Bile duct (tissue), 1 donor: ENCODE data around the genes TAS2R9, PRH1 and PRB4.

DNA sequence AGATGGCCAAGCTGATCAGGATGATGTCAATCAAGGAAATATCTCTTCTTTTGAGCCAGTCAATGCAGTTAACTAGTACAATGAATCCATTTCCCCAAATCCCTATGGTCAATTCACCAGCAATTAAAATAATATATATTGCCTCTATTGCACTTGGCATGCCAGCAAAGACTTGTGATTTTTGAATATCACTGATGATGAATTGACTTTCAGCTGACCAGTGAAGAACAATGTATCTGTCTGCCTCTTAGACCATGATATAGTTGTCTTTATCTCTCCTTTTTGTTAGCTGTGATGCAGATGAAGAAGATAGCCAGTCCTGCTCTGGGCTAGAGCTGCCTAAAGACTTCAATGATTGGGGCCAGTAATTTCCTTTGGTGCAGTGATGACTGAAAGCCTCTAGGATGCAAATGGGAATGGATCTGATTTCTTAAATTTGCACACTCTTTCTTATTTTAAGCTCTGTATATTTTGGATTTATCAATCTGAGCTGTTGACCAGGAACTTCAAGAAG, at the start of gene TAS2R9:
Gene TAS2R9, minus strand, starts transcription at position 253 of the 514 bp plus-strand sequence.
- PRO-cap: no peak

DNA sequence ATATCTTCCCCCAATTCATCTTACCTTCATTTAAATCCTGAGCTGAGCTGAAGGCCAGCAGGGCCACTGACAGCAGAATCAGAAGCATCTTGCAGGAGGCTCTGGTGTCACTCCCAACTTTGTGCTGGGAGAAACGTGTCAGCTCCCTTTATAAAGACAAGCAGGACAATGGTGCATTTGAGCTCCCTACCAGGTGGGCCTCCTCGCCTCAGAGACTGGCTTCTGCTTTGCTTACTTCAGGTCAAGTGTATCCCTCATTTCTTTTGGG, at the start of gene PRH1:
Gene PRH1, minus strand, starts transcription at position 126 of the 268 bp plus-strand sequence.
- PRO-cap: no peak

- PRO-cap: no peak
Observed at GRCh38 chr12:11151167-11151618, 16.7 kb upstream of the TAS2R30 start.

DNA sequence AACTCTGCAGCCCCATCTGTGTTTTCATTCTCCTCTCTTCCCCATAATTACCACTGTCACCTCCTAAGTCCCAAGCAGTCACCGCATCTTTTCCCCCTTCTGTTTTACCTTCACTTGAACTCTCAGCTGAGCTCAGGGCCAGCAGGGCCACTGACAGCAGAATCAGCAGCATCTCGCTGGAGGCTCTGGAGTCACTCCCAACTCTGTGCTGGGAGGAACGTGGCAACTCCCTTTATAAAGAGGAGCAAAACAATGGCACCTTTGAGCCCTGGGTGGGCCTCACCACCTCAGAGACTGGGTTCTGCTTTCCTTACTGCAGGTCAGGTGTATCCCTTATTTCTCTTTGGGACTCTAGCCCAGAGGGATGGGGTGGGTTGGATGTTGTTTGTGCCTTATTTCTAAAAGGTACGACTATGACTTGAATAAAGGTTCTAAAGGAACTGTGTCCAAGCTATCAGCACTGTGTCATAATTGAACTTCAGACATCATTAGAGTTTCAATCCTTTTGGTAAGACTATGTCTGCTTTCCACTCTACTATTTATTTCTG, at the start of gene PRB4:
Gene PRB4, minus strand, starts transcription at position 210 of the 548 bp plus-strand sequence.
- PRO-cap: no peak

DNA sequence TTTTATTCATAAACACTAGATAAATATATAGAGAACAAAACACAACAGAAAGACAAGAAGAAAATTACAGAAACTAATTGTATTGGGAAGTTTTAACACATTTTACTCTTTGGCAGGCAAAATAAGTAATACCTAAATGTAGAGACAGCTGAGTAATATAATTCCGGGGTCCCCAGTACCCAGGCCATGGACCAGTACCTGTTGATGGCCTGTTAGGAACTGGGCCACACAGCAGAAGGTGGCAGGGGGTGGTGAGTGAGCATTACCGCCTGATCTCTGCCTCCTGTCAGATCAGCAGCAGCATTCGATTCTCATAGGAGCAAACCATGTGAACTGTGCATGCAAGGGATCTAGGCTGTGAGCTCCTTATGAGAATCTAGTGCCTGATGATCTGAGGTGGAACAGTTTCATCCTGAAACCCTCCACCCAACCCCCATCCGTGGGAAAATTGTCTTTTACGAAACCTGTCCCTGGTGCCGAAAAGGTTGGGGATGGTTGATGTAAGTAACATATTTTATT, 84.3 kb upstream of the ETV6 start:
- PRO-cap: no peak

DNA sequence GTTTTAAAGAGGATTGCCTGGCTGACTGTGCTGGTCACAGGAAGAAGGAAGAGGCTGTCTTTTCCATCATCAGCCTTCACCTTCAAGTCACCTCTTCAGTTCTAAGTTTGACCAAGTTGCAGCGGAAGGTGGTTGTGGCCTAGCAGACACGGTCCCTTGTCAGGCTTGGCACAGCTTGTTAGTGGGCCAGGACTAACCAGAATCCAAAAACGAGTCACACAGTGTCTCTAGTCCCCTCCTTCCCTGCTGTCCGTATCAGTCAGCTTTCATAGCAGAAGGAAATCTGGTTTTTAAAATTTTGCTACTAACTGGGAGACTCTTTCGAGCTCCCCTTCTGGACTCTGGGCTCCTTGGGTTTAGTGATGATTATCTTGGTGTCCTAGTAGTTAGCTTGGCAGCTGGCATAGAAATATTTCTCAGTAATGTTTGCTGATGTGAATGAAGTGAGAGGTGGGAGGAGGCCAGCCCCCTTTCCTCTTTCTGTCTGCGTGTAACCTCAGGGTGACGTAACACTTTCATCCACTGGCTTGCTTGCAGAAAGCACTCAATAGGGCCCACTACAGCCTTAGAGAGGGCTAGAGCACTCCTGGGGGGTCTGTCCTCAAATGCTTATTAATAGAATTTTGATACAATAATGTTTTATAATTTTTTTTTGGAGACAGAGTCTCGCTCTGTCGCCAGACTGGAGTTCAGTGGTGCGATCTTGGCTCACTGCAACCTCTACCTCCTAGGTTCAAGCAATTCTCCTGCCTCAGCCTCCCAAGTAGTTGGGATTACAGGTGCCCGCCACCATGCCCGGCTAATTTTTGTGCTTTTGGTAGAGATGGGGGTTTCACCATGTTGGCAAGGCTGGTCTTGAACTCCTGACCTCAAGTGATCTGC, 3.9 kb downstream of the ETV6 start:
- PRO-cap: no peak

DNA sequence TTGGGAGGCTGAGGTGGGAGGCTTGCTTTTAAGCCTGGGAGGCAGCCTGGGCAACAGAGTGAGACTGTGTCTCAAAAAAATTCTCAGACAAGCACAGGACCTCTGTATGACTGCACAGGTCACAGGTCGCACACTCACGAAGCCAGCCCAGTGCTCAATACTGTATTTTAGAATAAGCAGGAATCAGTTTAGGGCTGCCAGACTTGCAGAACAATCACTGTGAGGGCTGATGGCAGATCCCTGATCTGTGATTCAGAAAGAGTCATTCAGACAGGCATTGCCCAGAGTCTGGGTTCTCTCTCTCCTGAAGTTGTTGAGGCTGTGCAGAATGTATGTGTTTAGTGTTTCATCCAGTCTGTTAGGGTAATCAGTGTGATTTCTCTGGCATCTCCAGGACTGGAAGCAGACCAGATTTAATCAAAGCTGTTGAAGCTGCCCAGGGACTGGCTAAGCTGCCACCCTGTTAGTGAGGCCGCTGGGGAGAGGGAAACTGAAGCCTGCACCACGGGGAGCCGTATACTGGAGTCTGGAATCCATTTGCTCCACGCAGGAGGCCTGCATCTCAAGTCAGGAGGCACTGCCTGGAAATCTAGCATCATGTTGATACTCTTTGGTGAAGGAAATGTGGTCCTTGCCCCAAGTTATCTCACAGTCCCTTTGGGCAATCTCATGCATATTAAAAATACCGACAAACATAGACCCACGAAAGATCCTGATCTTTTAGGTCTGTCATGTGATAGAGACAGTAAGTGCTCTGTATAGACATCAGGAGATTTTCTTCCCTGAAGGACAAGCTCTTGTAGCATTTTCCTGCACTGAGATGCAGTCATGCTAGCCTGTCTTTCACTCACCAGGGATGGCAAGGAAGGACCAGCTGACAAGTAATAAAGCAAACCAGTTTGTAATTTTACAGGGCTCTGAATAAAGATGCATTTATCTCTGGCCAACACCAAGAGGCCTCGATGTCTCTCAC, 69.5 kb downstream of the ETV6 start:
- PRO-cap: no peak

DNA sequence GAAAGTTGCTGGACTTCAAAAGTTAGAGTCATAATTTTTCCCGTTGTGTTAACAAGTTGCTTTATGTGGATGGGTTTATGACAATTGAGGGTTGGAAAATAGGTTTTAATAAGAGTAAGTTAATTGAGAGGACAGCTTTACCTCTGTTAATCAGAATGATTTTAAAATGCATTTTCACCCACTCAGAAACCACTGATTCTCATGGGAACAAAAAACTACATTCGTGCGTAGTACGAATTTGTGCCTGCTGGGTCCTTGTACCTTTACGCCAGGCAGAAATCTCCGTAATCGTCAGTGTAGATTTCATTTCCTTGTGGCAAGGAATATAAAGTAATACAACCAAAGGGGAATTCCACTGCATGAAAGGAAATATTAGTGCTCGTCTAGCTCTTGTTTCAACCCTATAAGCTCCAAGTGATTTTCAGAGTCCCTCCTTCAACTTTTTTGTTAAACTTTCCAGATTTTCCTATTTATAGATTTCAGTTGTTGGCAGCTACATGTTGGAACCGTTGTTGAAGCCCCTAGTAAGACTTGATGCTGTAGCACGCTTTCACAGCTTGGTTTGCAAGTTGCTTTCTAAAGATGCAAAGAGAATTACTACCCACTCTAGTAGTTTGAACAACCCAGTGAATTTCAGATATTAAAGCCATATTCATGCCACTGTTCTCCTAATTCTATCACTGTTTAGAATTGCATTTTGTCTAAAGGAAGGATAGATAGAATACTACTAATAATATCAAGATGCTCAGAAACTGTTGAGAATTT, 90.6 kb downstream of the ETV6 start:
- PRO-cap: no peak

- PRO-cap: no peak
Observed at GRCh38 chr12:11815206-11815785, 165.8 kb downstream of the ETV6 start.

DNA sequence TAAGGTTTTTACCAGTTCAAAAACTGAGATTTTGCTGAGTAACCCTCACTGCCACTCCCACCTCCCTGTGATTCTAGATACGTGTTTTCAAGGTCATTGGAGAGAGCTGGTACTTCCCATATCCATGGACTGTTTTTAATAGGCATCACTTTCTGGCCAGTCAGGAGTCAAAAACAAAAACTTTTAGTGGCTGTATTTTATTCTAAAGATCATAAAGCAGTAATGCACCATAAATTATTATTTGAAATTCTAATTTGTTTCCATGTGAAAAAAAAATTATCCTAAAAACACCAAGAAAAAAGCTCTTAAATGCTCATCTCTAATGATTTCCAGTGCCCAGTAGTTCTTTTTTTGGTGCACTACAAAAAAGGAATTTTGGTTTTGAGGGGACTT, 187.5 kb downstream of the ETV6 start:
- PRO-cap: no peak

GRCh38 chr12:11863677-11864506, 206.8 kb upstream of the BCL2L14 start:
- PRO-cap: unidirectional peak, minus-strand start at chr12:11863754

- PRO-cap: no peak
Observed at GRCh38 chr12:12007807-12008128, 63.0 kb upstream of the BCL2L14 start.

GRCh38 chr12:12071886-12072920, 1.5 kb downstream of the BCL2L14 start:
- PRO-cap: unidirectional peak, minus-strand start at chr12:12072318

DNA sequence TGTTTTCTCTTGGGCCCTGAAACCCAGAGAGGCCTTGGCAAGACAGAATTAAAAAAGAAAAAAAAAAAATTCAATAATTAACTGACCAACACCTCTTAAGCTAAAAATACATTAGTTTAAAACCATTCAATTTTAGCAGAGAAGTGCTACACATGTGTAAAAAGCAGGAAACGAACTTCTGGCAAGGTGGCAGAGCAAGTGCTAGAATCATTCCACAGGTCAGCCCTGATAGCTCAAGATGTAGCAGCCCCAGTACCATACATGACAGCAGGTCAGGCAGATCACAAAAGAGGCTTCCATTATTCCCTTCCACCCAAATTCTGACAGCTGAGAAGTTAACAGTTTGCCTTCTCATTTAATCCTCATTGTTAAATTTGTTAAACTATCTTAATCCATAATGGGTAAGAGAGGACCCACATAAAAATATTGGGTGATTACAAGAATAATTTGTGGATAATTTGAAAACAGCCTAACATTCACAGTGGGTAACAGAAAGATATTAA, 48.6 kb downstream of the BCL2L14 start:
- PRO-cap: no peak

GRCh38 chr12:12180939-12181668, 85.7 kb downstream of the LRP6 start:
- PRO-cap: no peak

GRCh38 chr12:12379760-12380544, 23.1 kb downstream of the BORCS5 start:
- PRO-cap: no peak

DNA sequence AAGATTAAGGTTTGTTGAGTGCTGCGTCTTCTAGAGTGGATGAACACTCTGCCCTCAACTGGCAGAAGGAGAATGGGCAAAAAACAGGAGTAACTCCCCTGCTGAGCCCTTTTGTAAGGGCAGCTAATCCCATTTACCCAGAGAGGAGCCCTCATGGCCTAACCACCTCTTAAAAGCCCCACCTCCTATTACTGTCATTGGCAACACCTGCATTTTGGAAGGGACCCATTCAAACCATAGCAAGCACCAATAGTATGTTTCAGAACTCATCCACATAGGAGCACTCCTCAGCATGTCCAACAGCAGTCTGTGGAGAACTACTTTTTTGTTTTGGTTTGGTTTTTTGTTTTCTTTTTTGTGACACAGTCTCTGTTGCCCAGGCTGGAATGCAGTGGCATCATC, 47.5 kb downstream of the BORCS5 start:
- PRO-cap: no peak

DNA sequence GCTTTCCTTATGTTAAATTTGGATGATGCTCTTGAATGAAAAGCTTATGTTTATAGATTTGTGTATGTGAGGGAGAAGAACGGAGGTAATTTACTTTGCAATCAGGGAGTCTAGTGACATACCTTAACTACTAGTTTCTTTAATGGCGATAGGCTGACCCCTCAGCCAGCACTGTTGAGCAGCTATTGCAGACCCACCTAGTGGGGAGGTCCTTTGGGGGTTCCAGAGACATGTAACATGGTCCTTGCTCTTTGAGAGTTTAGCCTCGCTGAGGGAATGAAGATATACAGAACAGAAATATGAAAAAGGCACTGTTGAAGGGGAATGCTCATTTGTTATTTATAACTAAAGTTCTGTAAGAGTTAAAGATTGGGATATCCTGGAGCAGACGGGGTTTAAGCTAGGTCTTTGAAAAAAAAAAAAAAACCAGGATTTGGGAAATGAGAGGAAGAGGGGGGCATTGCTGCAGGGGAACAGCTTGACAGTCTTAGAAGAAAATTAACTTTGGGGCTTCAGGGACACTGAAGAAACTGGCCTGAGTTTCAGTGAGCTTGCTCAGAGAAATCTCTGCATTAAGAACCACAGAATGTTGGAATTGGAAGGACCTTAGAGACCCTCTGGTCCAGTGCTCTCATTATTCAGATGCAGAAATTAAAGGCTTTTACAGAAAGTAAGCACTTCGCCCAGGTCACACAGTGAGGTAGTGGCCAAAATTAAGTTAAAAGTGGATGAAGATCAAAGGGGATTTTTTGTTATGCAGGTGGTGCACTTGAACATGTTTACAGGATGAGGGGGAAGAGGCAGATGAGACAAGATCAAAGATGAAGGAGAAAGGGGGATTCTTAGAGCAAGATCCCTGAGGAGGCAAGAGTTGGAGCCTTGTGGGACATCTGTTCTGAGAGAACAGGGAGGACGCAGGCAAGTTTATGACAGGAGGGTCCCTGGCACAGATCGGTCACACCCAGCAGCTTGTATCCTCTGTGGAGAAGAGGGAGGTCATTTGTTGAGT, 83.6 kb downstream of the BORCS5 start:
- PRO-cap: no peak

GRCh38 chr12:12443291-12444170, 86.7 kb downstream of the BORCS5 start:
- PRO-cap: no peak

DNA sequence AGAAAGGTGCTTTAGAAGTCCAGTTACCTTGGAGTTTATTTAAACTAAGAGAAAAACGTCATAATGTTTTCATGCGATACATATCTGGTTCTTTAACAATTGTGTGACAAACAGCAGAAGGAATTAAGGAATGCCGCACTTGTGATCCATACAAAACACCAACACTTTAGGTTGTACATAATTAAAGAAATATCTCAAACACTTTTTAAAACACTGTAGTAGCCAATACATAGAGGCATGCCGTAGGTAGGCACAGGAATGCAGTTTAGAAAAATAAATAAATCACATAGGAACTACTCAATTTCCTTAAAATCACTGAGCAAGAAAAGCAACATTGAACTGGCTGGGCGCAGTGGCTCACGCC, 94.4 kb downstream of the BORCS5 start:
- PRO-cap: no peak